Metastatic Lung Carcinoma in the Adrenal Gland (tissue), 1 donor: ENCODE measurements around a stretch of chr7.

- PRO-cap: no peak
Measured at GRCh38 chr7:1053906-1054846, 9.8 kb downstream of the GPR146 start.

DNA sequence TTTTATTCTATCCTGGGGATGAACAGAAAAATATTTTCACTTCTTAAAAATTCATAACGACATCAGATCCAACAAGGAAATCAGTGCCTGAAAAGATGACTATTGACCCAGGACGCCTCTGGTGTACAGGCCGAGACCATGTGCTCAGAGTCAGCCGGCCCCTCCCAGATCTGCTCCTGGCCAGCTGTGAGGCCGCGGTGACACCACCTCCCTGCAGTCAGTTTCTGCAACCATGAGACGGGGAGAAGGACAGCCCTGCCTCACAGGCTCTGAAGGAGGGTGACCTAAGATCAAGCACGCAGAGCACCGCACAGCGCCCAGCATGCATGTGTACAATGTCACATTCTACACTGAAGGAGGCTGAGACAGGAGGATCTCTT is 2.7 kb upstream of the GPER1 start:
- PRO-cap: no peak

GRCh38 chr7:1240096-1241126 is 7.7 kb downstream of the UNCX start:
- PRO-cap: no peak

DNA sequence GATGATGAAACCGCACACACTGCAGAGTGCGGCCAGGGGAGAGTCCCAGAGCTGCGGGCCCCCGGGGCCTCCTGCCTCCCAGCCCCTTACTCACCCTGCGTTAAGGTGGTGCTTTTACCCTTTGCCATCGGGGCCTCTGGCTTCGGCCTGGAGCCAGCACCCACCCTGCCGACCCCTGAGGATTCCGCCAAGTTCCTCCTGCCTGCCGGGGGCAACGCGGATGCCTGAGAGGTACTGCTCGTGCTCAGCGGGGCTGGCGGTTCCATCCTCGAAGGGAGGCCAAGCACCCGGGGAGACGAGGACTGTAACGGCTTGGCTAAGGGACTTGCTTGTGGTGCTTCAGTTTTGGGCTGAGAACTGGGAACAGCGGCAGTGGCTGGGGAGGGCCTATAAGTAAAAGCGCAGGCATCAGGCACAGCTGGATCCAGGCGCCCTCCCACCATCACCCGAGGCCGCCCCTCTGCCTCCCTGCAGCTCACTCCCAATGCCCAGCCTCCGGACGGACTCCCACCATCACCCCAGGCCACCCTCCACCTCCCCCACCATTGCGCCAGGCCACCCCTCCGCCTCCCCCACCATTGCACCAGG is 17.1 kb downstream of the MICALL2 start:
- PRO-cap: no peak

GRCh38 chr7:1446503-1447007 is 12.7 kb downstream of the MICALL2 start:
- PRO-cap: no peak

- PRO-cap: no peak
Measured at GRCh38 chr7:1549166-1549736, 6.8 kb downstream of the TMEM184A start.

DNA sequence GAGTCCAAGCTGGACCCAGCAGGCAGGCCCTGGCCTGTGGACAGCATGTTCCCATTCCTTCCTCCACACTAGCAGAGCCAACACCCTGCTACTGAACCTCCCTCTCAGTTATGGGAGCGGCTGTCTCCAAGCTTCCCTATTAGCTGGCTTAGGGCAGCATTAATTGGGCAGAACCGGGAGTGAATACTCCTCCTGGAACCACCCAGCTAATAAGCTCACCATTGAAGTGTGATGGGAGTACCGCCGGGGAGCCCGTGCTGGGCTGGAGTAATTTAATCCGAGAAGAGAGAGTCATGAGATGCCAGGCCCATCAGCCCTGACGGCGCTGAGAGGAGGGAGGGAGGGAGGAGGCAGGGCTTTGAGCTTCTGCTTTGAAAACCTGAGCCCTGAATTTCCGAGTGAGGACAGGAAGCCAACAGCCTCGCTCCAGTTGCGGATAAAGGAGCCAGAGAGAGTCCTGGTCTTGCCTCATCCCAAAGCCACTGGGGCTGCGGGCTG is 31.8 kb upstream of the ELFN1 start:
- PRO-cap: no peak

- PRO-cap: no peak
Measured at GRCh38 chr7:1648120-1648962, 21.7 kb upstream of the ELFN1 start.

DNA sequence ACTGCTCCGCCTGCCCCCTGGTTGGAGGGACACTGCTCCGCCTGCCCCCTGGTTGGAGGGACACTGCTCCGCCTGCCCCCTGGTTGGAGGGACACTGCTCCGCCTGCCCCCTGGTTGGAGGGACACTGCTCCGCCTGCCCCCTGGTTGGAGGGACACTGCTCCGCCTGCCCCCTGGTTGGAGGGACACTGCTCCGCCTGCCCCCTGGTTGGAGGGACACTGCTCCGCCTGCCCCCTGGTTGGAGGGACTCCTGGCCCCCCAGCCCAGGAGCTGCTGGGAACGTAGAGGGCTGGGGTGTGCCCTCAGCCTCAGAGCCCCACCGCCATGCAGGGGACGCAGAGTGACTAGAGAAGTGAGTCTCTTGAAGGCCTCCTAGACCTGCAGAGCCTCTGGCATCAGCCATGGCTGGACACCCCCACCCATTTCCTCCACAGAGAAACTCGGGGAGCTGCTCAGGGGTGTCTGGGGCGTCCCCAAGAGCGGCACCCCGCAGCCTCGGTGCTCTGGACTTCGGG is 191.7 kb downstream of the ELFN1 start:
- PRO-cap: no peak

DNA sequence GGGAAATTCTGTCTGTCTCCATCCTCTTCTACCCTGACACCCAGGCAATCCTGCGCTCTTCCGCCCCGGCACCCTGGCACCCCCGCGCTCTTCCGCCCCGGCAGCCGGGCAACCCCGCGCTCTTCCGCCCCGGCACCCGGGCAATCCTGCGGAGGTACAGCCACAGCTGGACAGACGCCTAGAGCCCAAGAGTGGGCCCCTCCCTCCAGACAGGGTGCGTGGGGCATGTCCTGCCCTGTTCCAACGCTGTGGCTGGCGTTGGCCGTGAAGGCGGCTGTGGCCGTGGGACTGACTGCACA is 253.3 kb downstream of the ELFN1 start:
- PRO-cap: no peak

GRCh38 chr7:1938317-1938920 is 268.3 kb downstream of the ELFN1 start:
- PRO-cap: no peak

DNA sequence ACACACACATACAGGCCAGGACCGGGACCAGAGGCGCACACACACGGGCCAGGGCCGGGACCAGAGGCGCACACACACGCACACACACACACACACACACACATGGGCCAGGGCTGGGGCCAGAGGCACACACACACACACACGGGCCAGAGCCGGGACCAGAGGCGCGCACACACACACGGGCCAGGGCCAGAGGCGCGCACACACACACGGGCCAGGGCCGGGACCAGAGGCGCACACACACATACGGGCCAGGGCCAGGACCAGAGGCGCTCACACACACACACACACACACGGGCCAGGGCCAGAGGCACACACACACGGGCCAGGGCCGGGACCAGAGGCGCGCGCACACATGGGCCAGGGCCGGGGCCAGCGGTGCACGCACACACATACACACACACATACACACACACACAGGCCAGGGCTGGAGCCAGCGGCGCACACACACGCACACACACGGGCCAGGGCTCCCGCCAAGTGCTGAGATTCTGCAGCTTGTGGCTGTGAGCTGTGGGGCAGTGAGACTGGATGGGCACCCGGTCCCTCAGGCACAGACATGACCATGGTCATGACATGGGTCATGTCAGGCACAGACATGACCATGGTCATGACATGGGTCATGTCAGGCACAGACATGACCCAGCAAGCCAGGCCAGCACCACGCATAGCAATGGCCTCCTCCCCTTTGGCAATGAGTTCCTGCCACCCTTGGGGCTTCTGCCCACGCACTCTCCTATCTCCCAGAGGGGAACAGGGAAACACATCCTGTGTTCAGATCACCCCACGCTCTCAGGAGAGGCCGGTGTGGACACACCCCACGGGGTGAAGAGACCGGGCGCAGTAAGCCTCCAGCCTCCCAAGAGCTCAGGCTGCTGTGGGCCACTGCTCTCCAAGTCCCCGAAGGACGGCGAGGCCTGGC is 269.1 kb downstream of the ELFN1 start:
- PRO-cap: no peak

DNA sequence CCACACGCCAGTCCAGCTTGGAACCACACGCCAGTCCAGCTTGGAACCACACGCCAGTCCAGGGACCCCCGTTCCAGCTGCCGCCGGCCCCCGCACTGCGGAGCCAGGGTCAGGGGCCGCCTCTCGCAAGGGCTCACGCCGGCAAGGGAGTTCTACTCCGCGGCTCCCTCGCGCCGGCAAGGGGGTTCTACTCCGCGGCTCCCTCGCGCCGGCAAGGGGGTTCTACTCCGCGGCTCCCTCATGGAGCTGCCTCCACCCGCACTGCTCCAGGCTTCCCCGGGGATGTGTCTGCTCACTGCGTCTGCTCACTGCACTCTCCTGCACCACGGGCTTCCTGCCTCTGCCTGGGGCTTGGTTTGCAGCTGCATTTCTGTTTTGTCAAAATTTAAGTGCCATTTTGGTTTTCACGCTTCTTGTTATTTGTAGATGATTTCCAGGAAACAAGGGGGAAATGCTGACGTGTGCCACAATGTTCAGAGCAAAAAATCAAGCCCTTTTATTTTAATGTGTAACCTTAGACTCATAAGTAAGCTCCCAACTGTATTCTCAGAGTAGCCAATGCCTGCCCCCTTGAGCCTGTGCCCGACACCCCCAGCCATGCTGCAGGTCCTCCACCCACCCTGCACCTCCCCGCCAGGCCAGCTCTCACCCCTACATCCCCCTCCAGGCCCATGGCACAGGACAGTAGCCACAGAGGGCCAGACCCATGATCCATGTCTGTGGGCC is 246.3 kb downstream of the MAD1L1 start:
- PRO-cap: no peak

DNA sequence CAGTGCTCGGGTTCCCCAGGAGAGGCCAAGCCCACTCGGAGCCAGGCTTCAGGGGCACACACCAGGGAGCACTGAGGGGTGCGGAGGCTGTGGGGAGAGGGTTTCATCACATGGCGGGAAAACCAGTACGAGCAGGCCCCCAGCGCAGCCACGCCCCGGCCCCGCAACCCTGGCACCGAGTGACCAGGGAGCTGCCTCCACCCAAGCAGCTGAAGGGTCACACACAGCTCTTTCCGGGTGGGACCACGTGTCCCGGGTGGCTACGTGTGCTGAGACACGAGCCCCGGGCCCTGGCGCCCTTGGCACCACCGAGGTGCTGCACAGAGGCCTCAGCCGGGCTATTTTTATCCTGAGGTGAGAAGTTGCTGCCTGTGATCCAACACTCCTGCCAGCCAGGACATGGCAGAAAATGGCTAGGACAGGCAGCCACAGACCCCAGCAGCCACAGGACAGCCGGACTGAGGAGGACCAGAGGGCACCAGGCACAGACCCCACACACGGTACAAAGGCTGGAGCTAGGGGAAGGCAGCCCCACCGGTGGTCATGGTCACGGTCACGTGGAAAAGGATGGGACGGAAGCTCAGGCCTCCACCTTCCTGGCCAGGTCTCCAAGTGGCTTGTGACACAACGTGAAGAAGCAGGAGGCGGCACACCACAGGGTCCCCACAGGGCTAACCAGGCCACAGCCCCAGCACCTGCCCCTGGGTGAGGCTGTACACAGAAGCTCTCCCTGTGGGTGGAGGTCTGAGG is 223.7 kb downstream of the MAD1L1 start:
- PRO-cap: no peak

DNA sequence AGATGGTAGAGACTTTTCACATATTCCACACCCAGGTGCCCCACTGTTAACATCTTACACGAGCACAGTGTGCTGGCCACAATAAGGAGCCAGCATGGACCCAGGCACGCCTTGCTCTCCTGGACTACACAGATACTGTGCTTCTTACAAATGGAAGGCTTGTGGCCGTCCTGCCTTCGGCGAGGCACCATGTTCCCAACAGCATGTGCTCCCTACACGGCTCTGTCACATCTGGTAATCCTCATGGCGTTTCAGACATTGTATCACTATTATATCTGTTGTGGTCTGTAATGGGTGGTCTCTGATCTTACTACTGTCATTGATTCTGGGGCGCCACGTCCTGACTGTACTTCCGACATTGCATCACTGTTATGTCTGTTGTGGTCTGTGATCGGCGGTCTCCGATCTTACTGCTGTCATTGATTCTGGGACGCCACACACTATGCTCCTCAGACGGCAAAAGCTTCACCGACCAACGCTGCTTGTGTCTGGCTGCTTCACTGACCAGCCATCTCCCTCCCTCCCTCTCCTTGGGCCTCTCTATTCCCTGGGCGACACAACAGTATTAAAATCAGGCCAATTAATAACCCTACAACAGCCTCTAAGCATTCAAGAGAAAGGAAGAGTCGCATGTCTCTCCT is 195.4 kb downstream of the MAD1L1 start:
- PRO-cap: no peak

DNA sequence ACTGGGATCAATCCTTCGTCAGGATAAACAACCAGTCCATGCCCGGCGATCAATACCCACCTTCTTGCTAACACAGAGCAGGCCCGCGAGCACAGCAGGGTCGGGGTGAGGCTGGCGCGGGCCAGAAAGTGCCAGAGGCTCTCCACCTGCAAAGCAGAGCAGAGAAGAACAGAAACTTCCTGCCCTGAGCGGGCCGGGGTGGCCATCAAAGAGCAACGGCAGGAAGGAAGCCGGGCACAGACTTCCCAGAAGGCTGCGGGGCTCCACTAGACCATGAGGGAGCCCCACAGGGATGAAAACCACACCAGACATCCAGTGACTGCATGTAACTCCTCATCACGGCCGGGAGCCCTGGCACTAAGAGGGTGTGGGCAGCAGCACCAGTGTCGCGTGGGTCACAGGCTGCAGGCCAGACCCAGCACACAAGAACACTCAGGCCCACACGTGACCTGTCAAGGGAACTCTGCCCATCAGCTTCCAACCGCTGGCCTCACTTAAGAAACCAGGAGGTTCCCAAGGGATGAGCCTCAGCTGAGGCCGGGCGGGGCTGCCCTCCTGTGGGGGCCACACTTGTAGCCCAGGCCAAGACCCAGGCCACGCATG is 166.2 kb downstream of the MAD1L1 start:
- PRO-cap: no peak

- PRO-cap: no peak
Measured at GRCh38 chr7:2110678-2111776, 121.7 kb downstream of the MAD1L1 start.

DNA sequence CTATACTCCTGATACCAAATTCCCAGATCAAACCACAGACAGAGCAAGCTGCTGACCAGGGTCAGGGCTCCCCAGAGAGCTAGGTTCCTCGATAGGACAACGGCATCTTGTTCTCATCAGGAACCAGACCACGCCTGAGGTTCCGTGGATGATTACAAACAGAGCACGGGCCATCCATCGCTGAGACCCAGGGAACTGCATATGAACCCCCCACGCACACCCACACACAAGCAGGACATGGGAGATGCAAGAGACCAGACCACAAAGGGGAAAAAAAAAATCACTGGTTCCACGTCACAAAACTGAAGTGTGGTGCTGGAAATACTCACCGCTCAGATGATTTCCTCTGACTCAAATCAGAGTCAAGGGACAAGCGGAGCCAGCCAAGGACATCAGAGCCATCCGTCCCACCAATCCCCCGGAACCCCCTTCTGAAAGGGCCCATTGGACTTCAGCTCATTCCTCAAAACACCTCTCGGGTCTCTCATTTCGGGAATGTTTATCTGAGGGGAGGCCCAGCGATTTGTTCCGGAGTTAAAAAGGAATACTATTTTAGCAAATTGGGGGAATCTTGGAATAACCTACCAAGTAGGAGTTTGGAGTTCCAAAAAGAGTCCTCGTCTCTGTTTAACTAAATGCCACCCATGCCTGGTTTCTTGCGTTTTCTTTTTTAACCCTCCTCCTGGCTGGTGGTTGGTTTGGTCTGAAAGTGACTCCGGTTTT is 15.1 kb downstream of the SNX8 start:
- PRO-cap: unidirectional peak, plus-strand start at position 359 of the sequence

DNA sequence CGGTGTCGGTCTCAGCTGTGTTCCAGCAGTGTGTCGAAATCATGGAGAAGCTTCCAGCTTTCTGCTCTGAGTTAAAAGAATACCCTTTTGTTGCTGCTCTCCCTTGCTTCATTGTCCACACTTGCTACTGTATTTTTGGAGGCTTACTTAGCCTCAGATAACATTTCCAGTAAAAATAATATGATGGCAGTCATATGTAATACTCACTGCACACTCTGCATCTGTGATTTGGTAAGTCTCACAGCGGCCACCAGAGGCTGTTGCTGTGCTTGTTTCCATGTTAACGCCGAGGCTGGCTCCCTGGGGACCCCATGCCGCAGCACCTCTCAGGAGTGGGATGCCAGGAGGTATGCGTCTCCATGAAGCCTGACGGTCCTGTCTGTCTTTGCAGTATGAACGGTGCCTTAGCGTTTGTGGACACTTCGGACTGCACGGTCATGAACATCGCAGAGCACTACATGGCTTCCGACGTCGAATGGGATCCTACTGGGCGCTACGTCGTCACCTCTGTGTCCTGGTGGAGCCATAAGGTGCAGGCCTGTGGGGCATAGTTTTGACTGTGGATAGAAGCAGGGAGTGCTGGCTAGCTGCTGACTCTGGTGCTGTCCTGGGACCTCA is 20.5 kb downstream of the EIF3B start:
- PRO-cap: no peak

DNA sequence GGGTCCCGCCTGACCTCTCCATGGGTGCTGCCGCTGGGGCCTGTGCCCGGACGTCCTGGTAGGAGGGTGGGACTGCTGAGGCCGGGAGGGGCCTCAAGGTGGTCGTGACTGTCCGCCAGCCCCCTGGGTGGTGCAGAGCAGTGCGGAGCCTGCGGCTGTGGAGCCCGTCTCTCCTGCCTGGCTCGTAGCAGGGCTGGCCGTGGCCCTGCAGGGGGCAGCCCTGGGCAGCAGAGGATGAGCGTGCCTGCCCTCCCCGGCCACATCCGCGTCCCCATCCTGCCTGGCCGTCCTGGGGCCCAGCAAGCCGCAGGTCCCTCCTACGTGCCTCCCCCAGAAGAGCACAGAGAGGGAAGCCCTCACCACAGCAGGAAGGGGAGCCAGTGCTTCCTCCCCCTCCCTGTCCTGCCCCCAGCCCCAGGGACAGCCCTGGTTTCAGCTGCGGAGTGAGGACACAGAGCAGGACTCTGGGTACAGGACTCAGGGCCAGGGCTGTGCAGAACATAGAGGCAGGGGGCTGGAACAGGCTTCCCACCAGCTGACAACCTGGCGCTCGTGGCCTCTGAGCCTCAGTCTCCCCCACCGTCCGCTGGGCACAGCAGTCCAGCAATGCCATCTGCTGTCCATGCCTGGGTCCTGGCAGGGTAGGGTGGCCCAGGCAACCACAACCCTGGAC is 1.5 kb upstream of the GRIFIN start:
- PRO-cap: no peak